Diencephalon (tissue), 2 donors: ENCODE results near the genes HACD1 and ARL5B.

- RAMPAGE, long total RNA = no peak
Measured at GRCh38 chr10:16788177-16788657, 29.0 kb downstream of the RSU1 start.

DNA sequence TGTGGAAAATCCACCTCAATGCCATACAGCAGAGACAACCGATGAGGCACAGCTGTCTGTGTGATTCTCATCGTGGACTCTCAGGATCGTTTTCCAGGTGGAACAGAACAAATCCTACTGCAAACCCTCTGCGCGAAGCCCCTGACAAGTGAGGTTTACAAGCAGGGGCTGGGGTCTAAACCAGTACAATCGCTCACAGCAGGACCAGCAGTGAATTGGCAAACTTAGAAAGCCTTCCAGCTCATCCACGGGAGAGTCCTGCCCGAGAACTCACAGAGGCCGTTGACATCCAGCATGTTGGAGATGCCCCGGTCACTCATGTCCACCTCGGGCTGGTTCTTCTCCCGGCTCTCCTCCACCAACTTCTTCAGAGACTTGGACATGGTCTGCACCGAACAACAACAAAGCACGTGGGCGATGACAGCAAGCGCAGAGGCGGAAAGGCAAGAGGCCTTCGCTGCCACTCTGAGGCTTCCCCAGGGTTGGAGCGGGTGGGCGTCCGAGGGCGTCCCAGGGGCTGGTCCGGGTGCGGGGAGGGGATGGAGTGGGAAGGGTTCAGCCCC lies 444 bp downstream of the RSU1 start:
- RAMPAGE, long total RNA = no peak

DNA sequence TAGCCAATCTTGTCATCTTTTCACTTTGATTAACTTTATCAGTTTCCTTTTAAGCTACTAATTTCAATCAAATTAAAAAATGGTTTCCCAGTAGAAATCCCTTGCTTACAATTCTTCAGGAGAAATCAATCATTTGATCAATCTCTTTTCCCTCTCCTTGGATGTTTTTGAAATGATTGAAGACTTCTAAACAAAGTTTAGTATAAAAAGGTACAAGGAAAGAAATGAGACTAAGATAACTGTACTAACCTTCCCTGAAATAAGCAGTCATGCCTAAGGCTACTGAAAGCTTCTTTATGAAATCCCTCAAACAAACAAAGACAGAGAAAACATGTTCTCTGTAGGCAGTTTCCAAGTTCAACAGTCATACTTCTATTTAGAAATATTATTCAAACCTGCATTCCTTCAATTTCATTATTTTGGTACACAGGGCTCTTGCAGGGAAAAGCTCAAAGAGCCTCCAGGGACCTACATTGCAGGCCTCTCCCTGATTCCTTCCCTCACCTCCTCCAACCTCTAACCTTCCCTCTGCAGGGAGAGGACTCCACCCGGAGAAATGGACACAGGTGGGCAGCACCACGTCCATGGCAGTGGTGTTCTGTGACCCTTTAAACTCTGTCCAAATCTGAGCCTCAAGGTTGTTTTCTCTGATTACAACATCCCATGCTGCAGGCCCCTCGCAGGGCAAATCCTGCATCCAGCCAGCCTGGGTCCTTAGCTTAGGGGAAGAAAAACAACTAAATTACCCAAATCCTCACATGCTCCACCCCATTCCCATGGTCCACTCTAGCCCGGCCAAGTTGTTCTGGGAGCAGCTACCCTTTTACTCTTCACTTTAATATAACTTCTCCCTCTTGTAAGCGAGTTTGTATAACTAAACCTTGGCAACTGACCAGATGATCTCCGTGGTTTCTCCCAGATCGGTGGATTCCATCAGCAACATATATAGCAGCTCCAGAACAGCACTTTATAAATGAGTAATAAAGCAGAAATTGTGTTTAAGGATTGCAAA lies 129.9 kb downstream of the CUBN start:
- RAMPAGE, long total RNA = no peak

- RAMPAGE, long total RNA = no peak
Measured at GRCh38 chr10:17001802-17002815, 127.5 kb downstream of the CUBN start.

- RAMPAGE, long total RNA = no peak
Measured at GRCh38 chr10:17006603-17007239, 122.9 kb downstream of the CUBN start.

DNA sequence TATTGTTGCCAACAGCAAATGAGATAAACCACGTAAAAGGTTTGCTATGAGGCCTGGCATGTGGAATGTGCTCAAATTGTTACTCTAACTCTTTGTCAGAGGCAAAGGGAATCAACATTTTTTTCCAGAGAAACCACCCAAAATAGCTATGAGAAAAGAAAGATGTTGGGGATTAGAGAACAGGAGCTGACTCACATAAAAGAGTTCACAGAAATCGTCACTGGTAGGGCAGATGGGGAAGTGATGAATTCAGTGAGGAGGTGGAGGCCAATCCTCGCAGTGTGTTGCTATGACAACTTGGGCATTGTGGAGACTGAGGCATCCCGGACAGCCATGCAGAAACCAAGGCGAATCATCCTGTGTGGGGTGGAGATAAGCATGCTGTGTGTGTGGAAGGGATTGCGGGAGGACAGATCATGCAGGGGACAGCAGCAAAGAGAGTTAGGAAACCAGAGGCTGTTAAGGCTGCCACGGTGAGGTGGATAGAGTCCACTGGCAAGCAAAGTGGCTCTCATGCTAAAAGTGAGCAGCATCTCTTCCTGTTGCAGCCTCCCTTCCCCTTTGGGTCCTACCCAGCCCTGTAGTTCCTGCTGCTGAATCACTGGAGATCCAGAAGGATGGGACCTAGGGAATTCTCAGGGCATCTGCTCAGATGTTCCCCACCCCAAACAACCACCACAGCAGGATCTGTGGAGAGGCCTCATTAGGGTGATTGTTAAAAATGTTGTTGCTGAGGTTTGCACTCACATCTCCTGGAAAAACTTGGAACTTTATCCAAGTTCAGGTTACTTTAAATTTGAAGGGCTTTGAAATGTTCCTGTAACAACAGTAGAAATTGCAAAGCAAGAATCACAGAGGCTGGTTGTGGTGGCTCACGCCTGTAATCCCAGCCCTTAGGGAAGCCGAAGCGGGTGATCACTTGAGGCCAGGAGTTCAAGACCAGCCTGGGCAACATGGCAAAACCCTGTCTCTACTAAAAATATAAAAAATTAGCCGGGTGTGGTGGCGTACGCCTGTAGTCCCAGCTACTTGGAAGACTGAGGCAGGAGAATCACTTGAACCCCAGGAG lies 103.8 kb downstream of the CUBN start:
- RAMPAGE, long total RNA = no peak

DNA sequence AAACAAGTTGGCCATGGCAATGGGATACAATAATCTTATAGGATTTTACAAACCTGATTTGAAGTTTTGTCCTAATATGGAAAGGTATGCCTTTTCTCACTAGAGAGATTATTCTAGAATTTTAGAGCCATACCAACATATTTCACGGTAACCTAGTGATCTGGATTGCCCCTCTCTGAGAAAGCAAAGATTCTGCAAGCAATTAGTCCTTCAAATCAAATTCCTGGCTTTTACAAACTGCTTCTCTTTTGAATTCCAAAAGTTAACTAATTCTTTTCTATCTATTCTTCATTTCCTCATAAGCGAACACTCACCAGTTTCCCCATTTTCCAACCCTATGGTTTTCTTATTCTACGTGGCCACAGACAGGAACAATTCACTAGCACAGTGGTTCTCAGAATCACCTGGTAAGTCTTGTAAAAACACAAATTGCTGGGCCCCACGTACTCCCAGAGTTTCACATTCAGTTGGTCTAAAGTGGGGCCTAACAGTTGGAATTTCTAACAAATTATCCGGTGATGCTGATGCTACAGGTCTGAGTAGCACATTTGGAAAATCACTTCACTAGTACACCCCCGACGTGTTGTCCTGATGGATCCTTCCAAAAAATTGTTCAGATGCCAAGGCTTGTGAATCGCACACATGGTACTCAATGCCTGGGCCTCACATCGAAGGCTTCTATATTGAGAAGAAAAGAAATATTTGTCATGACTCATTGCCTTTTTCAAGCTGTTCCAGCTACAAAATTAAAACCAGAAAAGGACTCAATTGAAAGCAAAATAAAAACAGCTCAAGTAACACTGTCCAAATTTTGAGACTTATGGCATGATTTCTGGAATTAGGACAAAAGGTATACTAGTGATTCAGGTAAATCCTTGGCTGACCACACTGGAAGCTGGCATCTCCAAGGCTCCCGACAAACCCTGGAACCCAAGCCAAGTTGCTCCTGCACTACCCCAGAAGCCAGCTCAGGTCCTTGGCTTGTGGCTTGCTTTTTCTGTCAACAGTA lies 13.1 kb upstream of the VIM start:
- RAMPAGE, long total RNA = no peak

DNA sequence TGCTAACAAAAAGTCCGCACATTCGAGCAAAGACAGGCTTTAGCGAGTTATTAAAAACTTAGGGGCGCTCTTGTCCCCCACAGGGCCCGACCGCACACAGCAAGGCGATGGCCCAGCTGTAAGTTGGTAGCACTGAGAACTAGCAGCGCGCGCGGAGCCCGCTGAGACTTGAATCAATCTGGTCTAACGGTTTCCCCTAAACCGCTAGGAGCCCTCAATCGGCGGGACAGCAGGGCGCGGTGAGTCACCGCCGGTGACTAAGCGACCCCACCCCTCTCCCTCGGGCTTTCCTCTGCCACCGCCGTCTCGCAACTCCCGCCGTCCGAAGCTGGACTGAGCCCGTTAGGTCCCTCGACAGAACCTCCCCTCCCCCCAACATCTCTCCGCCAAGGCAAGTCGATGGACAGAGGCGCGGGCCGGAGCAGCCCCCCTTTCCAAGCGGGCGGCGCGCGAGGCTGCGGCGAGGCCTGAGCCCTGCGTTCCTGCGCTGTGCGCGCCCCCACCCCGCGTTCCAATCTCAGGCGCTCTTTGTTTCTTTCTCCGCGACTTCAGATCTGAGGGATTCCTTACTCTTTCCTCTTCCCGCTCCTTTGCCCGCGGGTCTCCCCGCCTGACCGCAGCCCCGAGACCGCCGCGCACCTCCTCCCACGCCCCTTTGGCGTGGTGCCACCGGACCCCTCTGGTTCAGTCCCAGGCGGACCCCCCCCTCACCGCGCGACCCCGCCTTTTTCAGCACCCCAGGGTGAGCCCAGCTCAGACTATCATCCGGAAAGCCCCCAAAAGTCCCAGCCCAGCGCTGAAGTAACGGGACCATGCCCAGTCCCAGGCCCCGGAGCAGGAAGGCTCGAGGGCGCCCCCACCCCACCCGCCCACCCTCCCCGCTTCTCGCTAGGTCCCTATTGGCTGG lies 498 bp downstream of the VIM start:
- RAMPAGE, long total RNA = no peak

GRCh38 chr10:17230240-17230437 lies 2.1 kb downstream of the VIM start:
- RAMPAGE, long total RNA = no peak

- RAMPAGE, long total RNA = no peak
Measured at GRCh38 chr10:17449886-17450381, 4.5 kb downstream of the ST8SIA6 start.

- RAMPAGE, long total RNA = no peak
Measured at GRCh38 chr10:17617178-17618258, at the start of gene HACD1. HACD1 (minus strand) TSS chr10:17617374.

GRCh38 chr10:17643292-17644034 lies 488 bp upstream of the STAM start:
- RAMPAGE, long total RNA = no peak

GRCh38 chr10:17912751-17913181 lies 39.0 kb upstream of the SLC39A12 start:
- RAMPAGE, long total RNA = no peak

DNA sequence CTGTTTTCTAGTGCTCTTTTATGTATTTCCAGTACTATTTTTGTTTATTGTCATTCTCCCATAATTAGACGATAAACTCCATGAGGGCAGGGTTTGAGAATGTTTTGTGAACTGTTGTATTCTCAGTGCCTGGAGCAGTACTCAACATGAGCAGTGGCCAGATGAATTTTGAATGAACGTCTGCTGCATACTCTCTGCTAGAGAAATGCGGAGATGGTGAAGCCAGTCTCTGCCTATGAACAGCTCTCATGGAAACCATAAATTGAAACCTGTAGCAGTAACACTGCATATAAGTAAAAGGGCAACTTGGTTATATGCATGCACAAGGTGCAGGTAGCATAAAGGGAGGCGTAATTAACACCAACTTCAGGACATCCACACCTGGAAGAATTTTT lies 130.5 kb downstream of the NSUN6 start:
- RAMPAGE, long total RNA = no peak

- RAMPAGE, long total RNA = no peak
Measured at GRCh38 chr10:18564871-18565853, 86.2 kb downstream of the NSUN6 start.

- RAMPAGE, long total RNA = no peak
Measured at GRCh38 chr10:18658780-18659880, at the start of gene ARL5B. ARL5B (plus strand) TSS chr10:18659431.

GRCh38 chr10:18753056-18753660 lies 93.9 kb downstream of the ARL5B start:
- RAMPAGE, long total RNA = no peak

GRCh38 chr10:19629590-19630026 lies 186.6 kb upstream of the PLXDC2 start:
- RAMPAGE, long total RNA = no peak

GRCh38 chr10:19789720-19790159 lies 26.5 kb upstream of the PLXDC2 start:
- RAMPAGE, long total RNA = no peak

GRCh38 chr10:19824801-19825312 lies 8.6 kb downstream of the PLXDC2 start:
- RAMPAGE, long total RNA = no peak